ENCODE results near the genes ALOX12B and AURKB.

- PRO-cap = bidirectional peak, plus-strand start at chr17:7614685, minus-strand start at chr17:7614555
Observed at GRCh38 chr17:7614342-7614615, 418 bp downstream of the FXR2 start.

DNA sequence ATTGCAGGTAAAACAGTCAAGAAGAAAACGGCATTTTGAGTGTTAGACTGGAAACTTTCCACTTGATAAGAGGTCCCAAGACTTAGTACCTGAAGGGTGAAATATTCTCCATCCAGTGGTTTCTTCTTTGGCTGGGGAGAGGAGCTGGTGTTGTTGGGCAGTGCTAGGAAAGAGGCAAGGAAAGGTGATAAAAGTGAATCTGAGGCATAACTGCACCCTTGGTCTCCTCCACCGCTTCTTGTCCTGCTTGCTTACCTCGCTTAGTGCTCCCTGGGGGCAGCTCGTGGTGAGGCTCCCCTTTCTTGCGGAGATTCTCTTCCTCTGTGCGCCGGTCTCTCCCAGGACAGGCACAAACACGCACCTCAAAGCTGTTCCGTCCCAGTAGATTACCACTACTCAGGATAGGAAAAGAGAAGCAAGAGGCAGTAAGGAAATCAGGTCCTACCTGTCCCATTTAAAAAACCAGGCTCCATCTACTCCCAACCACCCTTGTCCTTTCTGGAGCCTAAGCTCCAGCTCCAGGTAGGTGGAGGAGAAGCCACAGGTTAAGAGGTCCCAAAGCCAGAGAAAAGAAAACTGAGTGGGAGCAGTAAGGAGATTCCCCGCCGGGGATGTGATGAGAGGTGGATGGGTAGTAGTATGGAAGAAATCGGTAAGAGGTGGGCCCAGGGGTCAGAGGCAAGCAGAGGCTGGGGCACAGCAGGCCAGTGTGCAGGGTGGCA, 13.7 kb downstream of the TP53 start:
- PRO-cap = no peak

DNA sequence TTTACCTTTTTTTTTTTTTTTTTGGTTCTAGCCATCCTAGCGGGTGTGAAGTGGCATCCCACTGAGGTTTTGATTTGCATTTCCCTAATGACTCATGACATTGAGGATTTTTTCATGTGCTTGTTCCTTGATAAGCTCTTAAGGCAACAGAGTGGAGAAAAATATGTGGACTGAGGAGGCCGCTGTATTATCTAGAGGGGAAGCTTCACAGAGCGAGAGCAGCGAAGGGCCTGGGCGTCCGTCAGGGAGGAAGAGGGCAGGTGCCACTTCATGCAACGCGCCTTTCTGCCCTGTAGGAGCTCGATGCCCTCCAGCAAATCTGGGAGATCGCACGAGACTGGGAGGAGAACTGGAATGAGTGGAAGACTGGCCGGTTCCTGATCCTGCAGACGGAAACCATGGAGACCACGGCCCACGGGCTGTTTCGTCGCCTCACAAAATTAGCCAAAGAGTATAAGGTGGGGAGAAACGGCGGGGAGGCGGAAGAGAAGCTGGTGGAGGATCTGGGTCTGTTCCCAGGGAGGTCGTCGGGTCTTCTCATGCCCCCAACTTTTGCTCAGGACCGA, 50.1 kb downstream of the DNAH2 start:
- PRO-cap = no peak

- PRO-cap = unidirectional peak, plus-strand start at chr17:7881923; unidirectional peak, plus-strand start at chr17:7881927
Observed at GRCh38 chr17:7881541-7882394, 6.8 kb upstream of the CHD3 start.

- PRO-cap = no peak
Observed at GRCh38 chr17:8087298-8087977, at the start of gene ALOX12B. Gene ALOX12B (minus strand): TSS chr17:8087716.

GRCh38 chr17:8137820-8138565, 14.1 kb upstream of the HES7 start:
- PRO-cap = unidirectional peak, minus-strand start at chr17:8138128

DNA sequence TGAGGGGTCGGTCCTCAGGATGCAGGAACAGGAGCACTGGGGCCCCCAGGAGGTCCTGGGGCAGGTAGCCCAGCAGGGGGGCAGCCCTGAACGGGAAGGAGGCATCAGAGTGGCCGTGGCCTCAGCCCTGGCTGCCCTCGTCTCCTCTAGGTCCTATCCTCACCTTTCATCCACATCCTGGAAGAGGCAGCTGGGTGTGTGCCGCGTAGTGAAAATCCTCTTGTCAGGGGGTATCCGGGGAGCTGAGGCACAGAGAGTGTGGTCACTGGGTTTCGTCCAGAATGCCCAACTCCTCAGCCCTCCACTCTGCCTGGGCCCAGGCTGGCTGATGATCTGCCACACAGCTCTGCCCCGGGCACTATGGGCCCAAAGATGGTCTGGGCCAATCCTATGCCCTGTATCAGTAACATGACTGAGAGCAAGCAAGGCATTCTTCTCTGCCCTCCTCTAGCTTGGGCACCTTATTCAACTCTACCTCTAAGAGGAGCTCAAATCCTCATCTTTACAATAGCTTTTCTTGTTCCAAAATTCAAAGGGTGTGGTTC, 4.1 kb downstream of the PER1 start:
- PRO-cap = no peak

DNA sequence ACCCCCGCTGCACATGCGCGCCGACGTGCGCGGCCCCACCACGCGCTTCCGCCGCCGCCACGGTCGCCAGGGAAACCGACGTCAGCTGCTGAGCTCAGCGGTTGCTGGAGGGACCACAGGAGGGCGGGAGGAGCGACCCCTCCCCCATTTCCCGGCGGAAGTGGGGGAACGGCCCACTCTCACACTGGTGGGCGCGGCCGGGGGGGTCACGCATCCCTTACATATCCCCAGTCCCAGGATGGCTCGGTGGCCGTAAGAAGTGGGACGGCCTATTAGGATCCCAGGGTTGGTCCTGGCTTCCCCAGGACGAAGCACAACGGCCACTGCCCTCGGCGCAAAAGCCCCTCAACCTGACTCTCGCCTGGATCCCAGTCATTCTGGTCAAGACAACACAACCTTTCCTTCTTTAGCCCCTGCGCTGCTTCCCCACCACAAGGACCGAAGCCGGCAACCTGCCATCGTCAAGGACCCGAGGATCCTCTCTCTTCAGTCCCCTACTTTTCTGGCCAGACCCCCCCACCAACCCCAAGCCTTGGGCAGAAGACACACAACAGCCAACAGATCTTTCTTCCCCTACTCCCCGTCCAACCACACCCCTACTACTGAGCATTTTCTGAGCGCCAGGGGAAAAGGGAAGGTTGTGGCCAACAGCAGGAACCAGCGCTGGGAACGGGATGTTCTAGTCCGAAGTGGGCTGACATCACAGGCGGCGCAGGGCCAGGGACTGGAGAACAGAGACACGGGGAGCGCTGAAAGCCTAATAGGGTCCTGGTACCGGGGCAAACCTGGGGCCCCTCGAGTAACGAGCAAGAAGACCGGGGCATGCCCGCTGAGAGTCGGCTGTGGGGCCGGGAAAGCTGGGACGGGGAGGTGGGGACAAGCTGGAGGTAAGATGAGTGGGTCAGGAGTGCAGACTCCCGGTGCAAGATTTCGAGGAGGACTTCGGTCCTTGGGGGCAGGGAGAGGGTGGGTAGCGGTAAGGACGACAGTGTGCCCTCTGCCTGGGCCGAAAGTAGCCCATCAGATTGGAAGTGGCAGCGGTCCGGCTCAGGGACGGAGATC, 627 bp downstream of the PER1 start:
- PRO-cap = bidirectional peak, plus-strand start at position 152 of the sequence, minus-strand start outside the sequence

GRCh38 chr17:8154761-8154965, 2.5 kb upstream of the PER1 start:
- PRO-cap = no peak

- PRO-cap = no peak
Observed at GRCh38 chr17:8163989-8164809, 1.5 kb upstream of the VAMP2 start.

DNA sequence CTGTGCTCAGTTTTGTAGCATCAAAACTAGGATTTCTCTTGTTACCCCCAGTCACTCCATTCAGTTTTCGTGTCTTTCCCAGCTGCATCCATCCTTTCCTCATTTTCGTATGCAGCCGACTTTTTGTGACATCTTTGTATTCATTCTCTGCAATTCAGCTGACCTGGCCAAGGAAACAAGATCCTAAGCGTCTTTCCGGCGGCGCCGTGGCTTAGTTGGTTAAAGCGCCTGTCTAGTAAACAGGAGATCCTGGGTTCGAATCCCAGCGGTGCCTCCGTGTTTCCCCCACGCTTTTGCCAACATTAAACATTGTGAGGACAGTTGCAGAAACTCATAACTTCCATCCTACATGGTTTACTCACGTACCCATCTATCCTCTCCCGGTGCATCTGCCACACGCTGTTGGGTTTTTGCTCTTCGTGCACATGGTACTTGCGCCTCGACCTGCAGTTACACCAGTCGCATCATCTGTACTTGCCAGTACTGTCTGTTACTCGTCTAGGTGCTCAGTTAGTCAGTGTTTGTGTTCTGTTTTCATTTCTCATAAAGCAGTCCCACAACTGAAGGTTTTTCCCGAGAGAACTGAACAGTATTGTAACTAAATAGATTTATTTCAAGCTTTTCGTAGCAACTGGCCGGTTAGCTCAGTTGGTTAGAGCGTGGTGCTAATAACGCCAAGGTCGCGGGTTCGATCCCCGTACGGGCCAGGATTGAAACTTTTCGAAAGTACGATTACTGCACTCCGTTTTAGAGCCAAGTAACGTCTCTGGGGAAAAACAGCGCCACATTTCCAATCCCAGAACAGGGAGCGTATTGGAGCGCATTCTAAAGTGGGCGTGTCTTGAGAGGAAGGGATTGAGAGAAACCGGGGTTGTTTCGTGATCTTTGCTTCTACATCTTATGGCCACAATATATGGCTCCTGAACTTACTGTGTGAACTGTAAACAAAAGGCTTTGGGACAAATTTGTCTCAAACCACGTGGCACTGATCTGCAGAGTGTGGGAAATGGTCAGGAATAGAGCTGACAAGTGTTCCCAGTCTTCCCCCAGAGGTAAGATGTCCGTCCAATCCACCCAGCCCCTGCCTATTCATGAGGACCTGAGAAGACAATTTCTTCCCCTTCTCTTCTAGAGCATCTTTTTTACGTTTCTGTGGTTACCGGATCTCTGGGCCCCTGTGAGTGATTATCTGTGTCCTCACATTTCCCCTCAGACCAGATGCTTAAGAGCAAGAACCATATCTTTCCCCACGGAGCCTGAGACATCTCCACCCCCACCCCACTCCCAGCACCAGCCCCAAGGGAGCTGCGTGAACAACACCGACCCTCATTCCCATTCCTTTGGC, 2.5 kb downstream of the BORCS6 start:
- PRO-cap = bidirectional peak, plus-strand start at position 995 of the sequence, minus-strand start at position 765 of the sequence

DNA sequence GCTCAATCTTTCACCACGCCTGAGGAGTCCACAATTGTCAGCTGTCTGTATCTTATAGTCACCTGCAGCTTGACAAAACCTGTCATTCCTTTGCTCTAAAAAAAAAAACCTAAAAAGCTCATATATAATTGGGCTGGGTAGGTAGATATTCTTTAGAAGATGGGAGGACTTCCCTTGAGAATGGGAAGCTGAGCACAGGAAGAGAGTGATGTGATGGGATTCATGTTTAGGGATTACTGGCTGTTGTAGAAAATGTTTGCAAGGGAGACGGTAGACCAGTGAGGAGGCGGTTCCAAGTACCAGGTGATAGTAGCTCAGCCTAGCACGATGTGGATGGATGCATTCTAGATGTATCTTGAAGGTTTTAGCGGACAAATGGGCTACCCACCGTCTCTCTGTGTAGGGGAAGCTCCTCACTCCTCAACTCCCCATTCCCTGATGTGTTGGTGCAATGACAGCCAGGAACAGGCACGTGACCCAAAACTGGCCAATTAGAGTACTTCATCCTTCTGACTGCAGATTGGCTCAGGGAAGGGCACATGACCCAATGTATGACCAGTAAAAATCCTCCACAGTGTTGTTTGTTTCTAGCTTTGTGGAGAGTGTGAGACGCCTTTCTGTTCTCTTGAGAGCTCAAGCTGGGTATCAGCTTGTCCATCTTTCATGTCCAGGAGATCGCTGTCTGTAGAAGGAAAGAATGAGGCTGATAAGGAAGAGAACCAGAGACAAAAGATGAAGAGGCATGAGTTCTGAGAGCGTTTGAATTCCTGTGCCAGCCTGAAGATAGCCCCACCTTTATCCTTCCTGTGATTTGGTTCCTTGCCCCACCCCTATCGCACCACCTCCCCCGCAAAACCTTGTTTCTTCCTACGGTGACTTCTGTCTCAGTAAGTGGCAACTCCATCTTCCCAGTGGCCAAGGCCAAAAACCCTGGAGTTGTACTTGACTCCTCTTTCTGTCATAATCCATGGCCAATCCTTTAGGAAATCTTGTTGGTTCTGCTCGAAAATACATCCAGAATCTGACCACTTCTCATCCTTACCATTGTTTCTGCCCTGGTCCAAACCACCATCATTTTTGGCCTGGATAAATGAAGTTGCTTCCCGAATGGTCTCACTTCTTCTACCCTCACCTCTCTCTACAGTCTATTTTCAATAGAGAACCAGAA, 2.2 kb upstream of the BORCS6 start:
- PRO-cap = bidirectional peak, plus-strand start at position 590 of the sequence, minus-strand start at position 437 of the sequence

GRCh38 chr17:8210438-8211084, at the start of gene AURKB:
Gene AURKB (minus strand): TSS chr17:8210575.
- PRO-cap = bidirectional peak, plus-strand start at chr17:8210703, minus-strand start at chr17:8210575

- PRO-cap = bidirectional peak, plus-strand start at chr17:8222676, minus-strand start at chr17:8222510
Observed at GRCh38 chr17:8221706-8222793, 11.7 kb upstream of the AURKB start.

DNA sequence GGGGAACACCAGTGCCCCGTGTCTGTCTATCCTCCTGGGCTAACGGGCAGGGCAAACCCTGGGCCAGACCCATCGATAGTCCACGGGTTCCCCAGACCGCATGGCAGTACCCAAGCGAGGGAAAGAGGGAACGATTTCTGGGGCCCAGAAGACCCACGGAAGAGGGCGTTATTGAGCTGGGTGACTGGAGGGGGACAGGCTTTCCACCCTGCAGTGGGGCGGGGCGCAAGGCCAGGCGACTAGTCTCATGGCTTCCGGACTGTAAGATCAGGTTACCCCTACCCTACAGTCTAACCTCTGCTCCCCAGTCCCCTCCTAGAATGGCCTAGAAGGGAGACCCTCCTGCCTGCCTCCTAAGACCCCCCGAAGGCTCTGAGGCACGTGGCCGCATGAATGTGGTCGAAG, 13.0 kb upstream of the AURKB start:
- PRO-cap = unidirectional peak, plus-strand start at position 213 of the sequence

- PRO-cap = bidirectional peak, plus-strand start at chr17:8327428, minus-strand start at chr17:8327358
Observed at GRCh38 chr17:8326299-8327636, 12.9 kb upstream of the ODF4 start.

DNA sequence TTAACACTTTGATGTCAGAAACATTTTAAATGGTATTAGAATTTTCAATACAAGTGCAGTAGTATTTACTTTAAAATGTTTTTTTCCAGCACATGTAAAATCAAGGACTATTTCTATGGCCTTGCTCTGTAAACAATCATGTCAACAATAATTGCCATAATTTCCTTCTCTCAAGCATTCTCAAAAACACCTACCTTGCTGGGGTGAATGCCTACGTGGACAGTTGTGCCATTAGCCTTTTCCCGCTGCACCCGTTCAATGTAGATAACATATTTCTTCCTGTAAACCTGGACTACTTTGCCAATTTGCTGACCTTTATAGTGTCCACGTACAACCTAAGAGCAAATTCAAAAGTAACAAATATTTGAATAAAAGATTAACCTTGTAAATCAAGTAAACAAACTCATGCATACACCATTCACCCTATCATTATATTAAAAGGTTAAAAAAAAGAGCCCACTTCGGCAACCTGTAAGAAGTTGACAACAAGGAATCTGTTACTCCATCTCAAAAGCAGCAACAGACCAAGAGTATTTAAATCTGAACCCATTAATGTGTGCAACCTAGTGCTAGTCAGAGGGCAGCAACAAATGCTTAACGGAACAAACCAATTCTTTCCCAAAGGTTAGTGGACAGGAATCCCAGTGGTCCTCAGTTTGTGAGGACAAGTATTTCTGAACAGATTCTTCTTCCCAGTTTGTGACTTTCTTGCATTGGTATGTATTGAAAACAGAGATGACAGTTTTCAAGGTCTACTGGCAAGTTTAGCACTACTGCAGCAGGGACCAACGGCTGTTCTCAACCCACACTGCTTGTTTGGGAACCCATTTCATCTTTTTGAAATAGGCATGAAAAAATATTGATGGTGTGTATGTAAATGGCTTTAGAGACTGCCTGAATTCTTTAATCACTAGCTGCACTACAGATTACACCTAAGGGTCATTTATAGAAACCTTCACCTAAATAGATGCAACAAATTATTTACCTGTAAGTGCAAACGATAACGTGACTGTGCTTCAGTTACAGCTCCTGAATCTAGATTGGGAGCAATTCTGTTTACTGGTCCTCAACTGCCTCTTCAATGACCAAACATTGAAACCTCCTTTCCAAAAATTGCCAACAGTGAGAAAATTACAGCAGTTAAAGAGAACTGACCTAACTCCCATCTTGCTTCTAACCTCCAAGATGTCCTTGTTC, 3.0 kb downstream of the RPL26 start:
- PRO-cap = no peak

DNA sequence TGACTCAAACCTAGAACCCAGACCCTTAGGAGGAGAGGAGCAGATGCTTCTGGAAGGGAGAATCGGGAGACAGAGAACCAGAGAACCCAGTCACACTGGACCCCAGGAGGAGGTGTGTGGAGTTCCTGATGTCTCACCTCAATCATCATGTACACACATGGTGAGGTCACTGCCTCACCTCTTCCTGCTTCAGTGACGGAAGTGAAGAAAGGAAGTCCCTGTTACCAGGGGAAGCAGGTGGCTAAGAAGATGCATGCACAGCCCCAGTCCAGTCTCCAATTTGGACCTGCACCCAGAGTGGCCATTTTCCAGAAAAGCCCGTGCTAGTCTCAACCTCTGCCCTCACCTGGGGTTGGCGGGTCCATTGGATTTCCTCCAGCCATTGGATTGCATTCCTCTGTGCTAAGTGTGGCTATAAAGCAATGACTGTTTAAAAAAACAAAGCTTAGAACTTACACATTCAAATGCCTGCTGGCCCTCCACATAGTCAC, 3.9 kb downstream of the RNF222 start:
- PRO-cap = no peak

DNA sequence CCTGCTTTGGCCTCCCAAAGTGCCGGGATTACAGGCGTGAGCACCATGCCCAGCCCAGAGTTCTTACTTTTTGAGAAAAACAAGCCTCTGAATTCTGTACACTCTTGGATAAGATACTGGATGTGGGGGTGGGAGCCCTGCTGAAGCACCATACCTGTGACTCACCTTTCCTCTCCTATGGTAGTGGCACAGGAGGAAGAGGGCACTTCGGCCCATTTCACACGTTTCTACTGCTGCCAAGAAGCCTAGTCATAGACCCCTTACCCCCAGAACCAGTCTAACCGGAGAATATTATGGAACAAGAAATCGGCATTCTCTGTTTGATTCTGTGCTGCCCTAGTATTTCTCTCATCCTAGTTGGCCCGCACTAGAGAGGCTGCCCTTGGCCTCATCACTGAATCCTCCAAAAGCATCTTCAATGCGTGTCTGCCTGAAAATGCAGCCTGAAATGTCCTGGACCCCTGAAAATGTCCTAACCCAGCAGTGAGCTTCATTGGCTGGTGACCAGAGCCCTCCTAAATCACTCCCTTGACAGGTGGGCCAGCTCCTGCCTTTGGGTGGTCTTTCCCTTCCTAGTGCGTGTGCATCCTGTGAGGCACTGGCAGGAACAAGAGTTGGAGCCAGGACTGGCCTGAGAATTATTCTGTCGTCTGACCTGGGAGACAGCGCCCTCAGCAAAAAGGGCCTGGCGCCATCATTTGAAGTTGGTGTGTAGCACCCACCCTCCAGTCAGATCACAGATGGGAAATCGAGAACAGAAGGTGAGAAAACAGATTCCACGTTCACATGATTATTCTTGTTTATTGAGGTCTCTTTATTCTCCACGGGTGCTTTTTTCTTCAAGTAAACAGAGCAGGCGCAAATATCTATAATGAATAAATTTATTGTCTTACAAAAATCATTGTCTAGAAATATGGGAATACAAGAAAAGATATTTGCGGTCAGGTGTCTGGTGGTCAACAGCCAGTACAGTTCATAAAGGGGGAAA, 38.0 kb downstream of the NDEL1 start:
- PRO-cap = no peak

DNA sequence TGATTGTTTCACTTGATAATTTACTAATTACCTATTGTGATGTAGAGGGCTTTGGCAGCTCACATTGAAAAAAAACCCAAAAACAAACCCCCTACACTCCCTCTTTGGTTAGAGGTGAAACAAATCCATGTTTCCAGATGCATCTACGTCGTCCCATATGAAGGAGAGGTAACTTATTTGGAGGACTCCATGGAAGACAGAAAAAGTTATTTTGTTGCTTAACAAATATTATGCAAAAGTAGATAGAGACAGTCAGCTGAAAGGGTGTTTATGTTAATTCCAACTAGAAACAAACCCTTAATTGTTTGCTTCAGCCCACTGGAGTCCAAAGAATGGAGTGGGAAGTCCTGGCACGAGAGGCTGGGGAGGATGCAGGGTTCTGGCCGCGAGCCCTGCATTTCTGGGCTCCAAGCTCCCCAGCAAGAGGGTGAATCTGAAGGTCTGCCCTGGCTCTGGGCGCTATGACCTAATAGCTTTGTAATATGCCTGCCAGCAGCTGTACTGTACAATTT, 43.5 kb downstream of the NDEL1 start:
- PRO-cap = no peak

Measured in Metastatic Pancreatic Carcinoma in the Ovary (tissue), 1 donor.